ENCODE measurements around the gene ADGRD2.

- PRO-cap = no peak
Observed at GRCh38 chr9:122941620-122942168, 874 bp downstream of the RABGAP1 start.

DNA sequence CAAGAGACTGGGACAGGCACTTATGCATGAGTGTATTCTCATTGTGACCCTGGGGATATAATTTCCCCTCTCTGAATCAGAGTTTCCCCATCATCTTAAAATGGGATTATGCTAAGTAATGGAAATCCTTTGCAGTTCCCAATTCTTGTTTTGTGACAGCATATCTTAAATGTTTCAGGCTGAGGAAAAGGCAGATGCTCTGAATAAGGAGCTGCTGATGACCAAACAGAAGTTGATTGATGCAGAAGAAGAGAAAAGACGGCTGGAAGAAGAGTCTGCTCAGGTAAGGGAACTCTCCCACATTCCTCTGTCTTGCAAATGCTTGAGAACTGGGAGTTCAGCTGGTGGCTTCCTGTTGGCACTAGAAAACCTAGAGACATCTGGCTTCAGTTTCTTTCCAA is 64.1 kb downstream of the GPR21 start:
- PRO-cap = no peak

DNA sequence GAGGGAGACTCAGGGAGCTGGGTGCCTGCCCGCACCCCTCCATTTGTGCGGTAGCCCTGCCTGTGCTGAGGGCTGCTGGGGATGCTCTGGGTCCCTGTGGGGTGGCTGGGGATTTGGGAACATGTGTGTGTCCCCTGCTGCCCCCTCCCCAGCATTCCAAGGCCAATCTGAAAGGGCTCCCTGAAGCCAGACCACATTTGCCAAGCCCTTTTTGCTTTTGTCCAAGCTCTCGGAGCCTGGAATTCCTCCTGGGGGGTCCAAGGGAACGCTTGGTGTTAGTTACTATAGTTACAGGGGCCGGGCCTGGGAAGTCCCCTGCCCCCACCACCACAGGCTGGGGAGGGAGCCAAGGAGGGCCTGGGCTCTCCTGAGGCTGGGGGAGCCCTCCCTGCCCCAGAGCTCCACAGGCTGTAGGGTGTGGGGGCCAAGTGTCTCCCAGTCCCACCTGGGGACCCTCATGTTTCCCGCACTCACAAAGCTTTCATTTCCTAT is 1.0 kb downstream of the CRB2 start:
- PRO-cap = no peak

DNA sequence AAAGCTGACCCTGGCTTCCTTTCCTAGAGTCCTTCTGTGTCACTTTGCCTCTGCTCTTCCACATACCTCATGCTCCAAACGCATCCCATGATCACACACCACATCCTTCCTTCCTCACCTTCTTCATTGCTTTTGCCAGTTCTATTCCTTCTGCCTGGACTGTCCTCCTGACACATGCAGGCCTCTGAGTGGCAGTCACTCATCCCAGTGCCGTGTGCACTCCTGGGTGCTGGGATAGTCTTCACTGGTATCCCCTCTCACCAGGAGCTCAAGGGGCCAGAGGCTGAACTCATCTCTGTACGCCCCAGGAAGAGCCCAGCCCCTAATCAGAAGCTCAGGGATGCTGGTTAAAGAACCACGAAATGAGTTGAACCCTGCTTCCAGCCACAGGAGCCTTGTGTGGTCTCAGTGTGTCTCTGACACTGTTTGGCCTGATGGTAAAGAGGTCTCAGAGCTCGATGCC is 105.1 kb downstream of the CRB2 start:
- PRO-cap = no peak

GRCh38 chr9:124045001-124045457 is 33.5 kb downstream of the LHX2 start:
- PRO-cap = unidirectional peak, plus-strand start at chr9:124045301

DNA sequence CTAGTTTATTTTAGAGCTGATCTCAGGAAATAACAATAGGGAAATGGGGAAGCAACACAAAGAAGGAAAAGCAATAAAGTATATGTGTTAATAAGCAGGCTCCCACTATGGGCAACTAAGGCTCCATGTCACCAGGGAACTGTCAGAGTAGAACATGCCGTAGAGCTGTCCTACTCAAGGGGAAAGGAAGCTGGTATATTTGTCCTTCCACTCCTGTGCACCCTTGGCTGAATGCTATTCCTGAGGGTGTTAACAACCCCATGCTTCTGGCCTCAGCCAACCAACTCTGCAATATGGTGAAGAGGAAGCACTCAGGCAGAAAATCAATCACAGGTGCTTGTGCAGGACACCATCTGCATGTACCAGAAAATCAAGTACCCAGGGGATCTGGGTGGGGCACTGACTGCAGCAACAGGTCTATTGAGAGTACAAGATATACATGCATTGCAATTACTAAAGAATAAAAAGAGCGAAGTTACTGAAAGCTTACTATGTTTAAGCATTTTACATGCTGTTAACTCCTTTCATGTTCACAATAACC is 51.4 kb upstream of the NEK6 start:
- PRO-cap = no peak

- PRO-cap = no peak
Observed at GRCh38 chr9:124270721-124271504, 13.2 kb downstream of the NEK6 start.

GRCh38 chr9:124282724-124283320 is 25.1 kb downstream of the NEK6 start:
- PRO-cap = no peak

DNA sequence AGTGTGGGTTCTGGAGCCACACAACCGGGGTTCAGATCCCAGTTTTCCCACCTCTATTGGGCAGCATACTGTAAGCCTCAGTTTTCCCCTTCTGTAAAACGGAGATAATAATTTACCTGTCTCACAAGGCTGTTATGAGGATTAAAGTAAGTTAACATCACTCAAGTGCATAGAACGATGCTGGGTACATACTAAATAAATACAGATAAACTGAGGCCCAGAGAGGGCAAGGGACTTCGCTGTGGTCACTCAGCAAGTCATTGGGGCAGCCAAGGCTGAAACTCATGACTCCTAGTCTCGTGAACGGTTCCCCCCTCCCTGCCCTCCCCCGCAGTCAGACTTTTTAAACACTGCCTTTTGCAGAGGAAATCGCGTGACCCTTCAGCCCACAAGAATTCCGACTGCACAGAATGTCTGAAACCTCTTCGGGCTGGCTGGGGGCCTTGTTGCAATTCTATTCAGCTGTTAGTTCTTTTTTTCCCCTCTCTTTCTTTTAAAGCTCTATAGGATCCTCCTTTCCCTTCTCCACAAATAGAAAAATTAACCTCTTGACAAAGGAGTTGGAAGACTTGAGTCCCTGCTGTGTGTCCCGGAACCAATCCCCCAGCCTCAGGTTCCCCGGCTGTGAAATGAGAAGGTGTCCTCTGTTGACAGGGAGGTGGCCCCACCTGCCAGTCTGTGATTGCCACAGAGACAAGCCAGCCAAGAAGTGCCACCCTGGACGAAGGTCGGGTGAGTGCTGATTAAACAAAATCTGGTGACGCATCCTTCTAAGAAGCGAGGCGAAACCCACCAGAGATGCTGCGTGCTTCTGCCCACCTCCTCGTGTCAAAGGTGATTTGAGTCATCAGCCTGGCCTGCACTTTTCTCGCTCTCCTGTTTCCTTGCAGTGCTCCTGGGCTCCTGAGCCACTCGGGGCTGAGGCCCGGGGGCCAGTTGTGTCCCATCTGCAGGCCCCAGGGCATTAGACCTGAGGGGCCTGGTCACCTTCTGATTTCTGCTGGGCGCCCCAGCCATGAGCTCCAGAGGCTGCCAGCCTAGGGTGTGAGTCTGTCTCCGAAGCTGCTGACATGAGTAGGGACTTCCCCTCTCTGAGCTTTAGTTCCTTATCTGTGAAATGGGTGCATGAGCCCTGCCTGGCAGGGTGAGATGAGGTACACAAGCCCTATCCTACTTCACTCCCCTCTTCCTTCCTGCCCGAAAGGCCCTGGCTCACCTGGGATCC is 28.4 kb downstream of the NEK6 start:
- PRO-cap = no peak

- PRO-cap = no peak
Observed at GRCh38 chr9:124363328-124363743, 51.9 kb downstream of the PSMB7 start.

GRCh38 chr9:124384271-124385030 is 30.8 kb downstream of the PSMB7 start:
- PRO-cap = no peak

DNA sequence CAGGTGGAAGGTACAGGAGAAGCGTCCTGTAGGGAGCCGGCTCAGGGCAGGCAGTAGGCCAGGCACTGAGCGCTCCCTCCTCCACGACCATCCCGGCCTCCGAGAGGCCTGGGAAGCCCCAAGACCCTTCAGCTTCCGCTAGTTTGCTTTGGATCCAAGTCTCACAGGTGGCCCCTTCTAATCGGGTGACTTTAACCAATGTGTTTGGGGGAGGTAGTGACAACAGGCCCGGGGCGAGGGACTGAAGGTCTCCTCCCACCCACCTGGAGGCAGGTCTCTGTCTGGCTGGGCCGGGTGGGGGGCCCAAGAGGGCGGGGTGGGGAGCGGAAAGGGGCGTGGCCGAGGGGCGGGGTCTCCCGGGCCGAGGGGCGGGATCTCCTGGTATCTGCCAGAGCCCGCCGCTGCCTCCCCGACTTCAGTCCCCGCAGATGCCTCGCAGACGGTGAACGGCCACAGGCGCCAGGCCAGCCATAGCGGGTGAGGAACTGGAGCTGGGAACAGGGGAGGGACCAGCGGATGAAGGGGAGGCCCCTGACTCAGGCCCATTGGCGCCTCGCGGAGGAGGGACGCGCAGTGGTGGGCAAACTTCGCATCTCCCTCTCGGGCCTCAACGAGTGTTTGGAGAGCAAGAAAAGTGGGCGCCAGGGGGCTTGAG is at the start of gene ADGRD2:
TSS of gene ADGRD2 (plus strand) at position 418 of the 655 bp plus-strand sequence.
- PRO-cap = unidirectional peak, plus-strand start at position 418 of the sequence

GRCh38 chr9:124477756-124478359 is 27.6 kb downstream of the ADGRD2 start:
- PRO-cap = unidirectional peak, plus-strand start at chr9:124477846; unidirectional peak, plus-strand start at chr9:124477872; bidirectional peak, plus-strand start at chr9:124478039, minus-strand start at chr9:124478068; unidirectional peak, minus-strand start at chr9:124478245

DNA sequence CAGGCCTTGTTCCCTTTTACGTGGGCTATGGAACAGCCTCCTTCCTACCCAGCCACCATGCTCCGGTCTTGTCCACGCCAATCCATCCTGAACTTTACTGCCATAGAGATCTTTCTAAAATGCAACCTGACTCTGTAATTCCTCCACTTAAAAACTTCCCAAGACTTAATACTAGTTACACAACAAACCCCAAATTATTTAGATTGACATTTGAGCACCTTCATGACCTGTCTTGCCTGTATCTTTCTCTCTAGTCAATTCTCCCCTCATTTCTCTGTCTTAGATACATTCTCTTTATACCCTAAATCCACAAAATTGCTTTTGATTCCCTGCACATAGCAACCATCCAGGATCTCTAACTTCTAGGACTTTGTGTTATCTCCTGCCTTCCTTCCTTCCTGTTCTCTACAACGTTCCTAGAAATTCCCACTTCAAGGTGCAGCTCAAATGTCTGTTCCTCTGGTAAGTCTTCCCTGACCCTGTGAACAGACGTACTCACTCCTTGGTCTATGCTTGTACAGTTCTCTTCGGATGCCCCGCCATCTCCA is 24.8 kb upstream of the NR5A1 start:
- PRO-cap = no peak

DNA sequence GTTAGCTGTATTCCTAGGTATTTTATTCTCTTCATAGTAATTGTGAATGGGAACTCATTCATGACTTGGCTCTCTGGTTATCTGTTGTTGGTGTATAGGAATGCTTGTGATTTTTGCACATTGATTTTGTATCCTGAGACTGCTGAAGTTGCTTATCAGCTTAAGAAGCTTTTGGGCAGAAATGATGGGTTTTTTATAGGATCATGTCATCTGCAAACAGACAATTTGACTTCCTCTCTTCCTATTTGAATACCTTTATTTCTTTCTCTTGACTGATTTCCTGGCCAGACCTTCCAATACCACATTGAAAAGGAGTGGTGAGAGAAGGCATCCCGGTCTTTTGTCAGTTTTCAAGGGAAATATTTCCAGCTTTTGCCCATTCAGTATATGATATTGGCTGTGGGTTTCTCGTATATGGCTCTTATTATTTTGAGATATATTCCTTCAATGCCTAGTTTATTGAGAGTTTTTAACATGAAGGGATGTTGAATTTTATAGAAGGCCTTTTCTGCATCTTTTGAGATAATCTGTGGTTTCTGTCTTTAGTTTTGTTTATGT is 102.7 kb upstream of the NR5A1 start:
- PRO-cap = no peak

DNA sequence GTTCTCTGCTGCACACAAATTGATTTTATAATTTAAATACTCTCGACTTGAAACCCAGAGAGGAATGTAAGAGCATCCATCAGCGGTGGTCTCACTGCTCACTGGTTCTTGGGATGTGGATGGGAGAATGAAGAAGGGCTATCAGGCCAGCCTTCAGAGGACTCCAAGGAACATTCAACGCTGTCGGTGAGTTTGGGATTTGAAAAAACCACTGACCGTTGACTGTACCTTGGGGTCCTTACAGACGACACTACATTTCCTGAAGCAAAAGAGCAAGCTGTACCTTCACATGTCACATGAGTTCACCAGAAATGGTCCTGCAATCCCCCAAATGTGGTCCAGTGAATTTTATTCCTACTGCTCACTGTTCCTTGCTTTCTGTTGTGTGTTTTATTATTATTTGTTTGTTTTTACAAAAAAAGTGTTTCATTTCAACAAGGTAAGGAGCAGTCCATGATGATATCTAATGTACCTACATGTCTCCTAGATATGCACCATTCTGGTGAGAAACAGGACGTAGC is 78.7 kb downstream of the NR6A1 start:
- PRO-cap = no peak

DNA sequence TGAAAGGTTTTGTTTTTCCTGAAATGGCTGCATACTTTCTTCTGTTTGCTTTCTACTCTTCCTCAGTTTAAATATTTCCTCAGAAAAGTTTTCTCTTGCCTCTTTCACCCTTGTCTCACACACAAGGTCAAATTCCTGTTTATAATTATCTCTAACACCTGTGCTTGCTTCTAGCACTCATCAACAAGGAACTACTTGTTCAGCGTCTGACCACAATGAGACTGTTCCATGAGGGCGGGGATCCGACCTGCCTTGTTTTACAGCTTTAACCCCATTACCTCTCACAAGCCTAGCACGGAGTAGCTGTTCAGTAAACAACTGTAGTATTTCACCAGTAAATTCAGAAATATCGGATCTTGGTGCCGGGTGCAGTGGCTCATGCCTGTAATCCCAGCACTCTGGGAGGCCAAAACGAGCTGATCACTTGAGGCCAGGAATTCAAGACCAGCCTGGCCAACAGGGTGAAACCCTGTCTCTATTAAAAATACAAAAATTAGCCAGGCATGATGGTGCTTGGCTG is 37.0 kb downstream of the NR6A1 start:
- PRO-cap = no peak

GRCh38 chr9:124834502-124835552 is 18.4 kb upstream of the WDR38 start:
- PRO-cap = no peak

DNA sequence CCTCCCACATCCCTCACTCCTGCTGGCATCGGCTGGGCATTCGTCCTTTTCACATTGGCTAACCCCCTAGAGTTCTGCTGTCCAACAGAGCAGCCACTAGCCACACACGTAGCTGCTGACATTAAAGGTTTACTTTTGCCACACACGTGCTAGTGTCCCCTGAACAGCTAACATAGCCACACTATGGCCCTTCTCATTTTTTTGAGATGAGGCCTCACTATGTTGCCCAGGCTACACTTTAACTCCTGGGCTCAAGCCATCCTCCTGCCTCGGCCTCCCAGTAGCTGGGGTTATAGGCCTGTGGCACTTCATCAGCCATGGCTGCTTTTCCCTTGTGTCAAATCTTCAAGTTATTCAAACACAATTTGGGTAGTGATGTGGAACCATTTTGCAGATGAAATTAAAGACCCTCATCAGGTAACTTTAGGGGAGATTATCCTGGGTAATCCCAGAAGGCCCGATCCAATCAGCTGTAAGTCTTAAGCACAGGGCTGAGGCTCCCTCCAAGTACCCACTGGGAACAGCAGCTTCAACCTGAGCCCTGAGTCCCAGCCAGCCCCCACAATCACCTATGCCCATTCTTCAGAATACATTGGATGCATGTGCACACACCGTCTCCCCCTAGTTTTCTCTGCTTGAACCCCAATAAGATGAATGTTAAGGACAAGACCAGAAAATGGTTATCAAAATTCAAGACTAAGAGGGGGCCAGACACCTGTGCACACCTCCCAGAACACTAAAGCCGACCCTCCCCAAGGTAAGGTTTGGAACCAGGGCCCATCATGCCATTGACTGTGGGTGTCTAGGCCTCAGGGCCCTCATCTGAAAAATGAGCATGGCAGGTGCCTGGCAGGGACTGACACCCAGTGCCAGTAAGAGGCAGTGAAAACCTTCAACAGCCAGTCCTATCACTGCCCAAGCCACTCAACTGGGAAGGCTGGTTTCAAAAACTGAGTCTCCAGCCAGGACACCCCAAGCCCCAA is 2.5 kb downstream of the RPL35 start:
- PRO-cap = no peak

DNA sequence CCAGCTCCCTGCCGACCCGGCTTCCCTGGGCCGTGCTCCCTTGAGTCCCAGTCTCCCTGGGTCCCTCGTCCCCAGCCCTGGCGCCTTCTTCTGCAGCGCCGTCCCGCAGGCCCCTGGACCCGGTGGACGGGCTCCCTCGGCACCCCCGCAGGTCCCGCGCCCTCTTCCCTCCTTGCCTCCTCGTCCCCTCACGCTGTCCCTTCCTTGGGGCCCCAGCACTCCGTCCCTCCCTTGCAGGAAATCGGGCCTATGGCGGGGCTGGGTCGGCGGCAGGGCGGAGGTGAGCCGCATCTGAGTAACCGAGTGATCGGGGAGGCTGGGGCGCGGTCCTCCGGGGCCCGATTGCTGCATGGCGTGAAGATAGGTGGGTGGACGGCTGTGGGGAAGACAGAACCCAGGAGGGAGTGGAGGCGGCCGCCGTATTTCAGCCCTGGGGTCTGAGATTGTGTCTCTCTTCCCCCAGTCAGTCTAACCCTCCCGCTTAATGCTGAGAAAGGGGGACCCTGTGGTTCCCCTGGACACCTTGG is 7.7 kb downstream of the ARPC5L start:
- PRO-cap = bidirectional peak, plus-strand start at position 250 of the sequence, minus-strand start at position 192 of the sequence

Measured in endothelial cell (in vitro differentiated cells).